Bronchial epithelial cell (primary cell): ENCODE measurements around a stretch of chr7.

DNA sequence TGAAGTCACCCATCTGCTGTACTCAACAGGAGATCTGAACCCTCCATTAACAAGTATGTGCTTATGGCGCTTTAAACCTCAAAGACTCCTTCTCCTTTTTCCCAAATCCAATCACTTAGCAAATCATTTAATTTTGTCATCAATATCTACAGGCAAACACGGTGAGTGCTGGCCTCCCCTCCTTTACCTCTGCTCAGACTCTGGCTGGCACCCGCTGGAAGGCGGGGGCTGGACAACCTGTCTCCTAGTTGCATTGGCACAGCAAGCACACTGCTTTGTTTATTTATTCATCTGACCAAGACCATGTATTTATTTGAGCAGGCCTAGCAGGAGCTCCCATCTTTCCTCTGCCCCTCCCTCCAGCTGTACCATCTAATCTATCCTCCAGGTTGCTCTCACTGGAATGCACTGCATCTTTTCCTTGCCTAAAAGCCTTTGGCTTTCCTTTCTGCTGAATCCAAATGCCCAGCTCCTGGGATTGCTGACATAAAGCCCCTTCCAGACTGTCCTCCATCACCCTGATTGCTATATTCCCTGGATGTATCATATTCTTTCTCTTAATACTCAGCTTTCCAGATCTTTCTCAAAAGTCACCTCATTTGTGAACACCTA lies 9.8 kb downstream of the ELMO1 start:
- RRBS, 2 experiments, result no CpG with 5 or more reads among the region's 4 CpGs

GRCh38 chr7:37915804-37916606 lies 612 bp downstream of the SFRP4 start:
- RRBS, 2 experiments, result 12 to 18% methylated on average over 5 of the region's 56 CpGs

DNA sequence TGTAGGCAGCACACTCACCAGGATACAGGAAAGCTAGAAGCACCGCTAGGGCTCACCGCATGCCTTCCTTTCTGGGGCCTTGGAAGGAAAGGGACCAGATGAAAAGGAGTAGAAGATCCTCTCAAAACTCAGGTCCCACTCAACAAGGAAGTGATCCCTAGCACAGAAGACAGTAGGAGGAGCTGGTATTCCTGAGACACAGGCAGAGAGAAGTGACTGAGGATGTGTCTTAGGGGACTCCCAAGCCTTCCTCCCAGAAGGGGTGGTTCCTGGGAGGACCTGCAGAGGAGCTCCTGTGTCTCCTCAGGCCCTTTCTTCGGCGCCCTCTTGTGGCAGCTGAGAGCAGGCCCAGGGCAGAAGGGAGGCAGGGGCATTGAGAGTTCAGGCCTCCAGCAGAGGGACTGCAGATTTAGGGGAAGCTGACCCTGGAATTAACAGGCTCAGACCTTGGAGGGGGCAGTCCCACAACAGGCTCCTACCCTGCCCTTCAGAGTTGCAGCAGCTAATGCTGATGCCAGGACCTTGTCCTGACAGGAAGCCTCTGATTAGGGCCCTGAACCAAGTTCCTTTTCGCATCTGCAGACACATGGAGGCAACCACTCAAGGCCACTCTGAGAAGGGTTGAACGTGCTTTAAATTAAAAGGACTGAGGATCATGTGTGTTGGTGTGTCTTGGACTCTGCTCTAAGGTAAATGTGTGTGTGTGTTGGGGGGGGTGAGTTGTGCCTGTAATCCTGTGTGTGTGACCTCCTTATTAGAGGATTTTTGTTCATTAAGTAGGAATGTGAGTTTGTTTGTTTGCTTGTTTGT lies 167.6 kb downstream of the STARD3NL start:
- RRBS, 2 experiments, result no CpG with 5 or more reads among the region's 6 CpGs

DNA sequence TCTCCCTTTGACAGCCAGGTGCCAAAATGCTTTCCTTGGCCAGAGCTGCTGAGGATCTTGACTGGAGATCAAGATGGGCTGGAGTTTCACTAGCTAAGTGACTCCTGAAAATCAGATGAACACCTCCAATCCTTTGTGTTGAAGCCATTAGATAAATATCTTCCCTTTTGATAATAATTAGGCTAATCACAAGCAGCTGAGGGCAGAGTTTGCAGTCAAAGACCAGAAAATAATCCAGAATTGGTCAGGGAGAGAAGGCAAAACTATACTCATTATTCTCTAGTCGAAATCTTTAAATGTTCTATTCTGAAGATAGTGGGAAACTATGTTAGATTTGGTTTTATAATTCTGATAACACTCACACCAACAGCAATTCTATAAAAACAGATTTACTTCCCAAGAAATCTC lies 154.2 kb downstream of the AMPH start:
- RRBS, 2 experiments, result no CpG with 5 or more reads among the region's 1 CpG

DNA sequence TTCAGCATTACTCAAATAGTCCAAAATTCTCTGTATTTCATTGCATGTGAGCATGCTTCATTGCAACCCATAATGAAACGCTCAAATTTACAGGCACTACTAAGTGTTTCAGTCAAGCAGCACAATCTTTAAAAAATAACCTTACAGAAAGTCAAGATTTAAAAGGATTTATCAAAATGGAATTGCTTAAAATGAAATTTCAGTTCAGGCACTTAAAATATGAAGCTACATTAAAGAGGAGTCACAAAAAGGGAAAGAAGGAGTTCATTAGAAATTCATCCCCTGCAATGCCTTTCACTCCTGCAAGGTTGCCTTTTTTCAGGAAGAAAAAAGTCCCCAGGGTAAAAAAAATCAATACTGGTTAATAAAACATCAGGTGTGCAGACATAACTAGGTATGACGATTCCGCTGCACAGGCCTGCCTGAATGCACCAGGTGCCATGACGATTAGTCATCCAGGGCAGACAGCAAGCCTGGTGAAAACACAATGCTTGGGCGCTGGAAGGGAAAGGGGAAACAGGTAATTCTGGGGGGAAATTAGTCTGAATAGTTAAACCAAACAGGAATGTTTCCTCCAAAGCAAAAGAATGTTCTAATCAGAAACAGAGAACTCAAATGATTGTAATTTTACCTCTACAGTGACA lies 45.5 kb downstream of the VPS41 start:
- RRBS, 2 experiments, result no CpG with 5 or more reads among the region's 5 CpGs

DNA sequence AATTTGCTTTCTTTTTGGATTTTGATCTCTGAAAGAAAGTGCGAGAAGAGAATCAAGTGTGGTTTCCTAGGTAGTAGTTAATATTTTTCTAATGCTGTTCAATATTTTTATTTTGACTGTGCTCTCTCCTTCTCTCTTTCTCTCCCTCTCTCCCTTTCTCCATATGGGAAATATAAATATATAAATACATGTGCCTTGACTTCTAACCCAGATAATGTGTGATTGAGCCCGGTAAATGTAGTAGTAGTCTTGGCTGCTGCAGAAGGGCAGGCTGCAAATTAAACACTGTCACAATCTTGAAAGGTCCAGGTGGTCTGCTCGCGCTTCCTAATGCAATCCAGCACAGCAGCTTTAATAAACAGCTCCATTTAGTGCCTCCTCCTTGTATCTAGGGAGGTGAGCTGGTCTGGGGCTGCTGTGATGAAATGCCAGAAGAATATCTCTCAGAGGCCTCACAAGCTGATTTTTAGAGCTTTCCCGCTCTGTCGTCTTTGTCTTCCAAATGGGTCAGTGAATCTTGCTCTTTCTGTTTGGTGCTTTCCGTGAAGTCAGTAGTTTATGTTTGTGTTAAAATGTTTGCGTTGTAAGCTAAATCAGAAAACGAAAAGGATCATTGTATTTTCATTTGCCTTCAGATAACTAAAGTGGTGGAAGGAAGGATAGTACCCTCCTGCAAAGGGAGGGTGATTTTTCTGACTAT lies 790 bp downstream of the POU6F2 start:
- RRBS, 2 experiments, result no CpG with 5 or more reads among the region's 9 CpGs

- RRBS, 2 experiments, result no CpG with 5 or more reads among the region's 9 CpGs
Measured at GRCh38 chr7:39073356-39073861, 95.7 kb downstream of the POU6F2 start.

DNA sequence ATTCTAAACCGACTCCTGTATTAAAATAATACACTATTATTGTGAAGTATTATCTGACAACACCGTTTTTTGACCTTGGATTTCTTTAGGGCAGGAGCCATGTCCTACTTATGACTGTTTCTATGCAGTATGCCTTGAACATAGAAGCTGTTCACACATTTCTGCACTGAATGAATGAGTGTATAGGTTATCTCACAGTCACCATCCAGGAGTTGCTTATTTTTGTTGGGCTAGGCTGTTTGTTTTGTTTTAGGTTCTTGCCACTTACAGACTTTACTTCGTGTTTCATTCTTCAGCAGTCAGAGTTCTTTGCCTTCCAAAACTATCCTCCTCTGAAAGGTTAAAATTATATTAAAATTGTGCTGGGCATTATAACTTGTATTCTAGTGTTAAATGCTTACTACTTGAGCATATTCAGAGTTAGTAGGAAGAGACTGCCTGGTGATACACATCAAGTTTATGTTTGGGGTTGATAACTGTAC lies 1.6 kb downstream of the RALA start:
- RRBS, 2 experiments, result no CpG with 5 or more reads among the region's 3 CpGs

DNA sequence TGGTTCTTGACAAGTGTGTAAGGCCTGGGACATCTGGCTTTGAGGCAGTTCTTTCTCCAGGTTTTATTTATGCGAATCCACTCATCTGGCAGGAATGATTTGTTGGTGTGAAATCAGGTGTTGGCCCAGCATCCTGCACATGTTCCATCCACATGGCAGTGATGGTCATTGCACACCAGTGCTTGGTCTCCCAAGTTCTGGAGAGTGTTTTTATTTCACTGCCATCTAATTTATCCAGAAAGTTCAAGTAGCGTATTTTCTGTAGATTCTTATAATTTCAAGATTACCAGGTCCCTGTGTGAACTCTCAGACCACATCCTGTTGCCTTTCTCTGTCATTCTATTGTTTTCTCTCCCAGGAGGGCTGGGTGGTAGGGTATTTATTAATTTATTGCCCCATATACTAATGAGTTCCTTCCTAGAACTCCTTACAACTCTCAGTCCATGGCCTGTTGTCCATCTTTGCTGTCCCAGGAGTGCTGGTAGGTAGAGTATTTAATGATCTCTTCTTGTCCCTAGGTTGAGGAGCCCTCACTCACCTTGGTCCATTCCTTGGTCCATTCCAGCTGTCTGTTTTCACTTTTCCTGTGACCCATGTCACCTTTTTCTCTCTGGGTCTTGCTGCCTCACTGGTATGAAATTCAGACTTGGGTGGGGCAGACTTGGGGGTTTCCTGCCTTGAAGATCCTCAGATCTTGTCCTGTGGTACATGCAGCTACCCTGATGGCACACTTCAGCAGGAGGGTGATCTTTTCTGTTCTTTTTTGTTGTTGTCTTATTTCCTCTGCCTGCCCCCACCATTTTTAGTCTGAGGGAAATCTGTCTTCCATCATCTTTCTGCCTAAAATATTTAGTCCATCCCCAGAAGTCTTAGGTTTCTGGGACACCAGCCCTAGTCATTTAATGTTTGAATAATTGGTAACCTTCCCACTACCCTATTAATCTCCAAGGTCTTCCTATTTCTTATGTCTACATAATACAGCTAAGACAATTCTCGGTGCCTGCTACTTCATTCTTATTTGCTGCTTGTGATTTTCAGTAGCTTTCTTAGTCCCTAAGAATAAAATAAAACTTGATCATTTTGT lies 10.7 kb downstream of the RALA start:
- RRBS, 2 experiments, result no CpG with 5 or more reads among the region's 3 CpGs

DNA sequence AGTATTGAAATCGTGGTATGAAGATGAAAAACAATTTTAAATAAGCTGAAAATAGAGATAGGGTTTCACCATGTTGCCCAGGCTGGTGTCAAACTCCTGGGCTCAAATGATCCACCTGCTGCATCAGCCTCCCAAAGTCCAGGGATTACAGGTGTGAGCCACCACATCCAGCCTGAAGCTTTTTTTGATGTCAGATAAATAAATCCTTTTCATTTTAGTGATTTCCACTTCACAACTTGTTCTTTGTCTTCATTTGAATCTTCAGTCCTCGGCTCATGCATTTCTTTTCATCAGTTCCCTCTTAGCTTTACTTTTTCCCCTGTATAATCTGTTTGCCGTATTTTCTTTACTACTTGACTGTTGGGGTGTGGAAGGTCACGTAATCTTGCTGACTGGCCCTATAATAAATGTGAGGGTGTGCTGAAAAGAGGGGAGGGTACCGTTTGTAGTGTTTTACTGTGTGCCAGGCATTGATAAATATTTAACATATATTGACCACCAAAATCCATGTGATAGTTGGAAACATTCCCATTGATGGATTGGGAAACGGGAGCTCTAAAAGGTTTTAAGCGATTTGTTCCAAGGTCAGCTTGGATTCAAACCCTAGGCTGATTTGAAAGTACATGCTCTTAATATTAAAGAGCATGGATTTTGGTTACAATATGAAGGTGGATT lies 4.8 kb downstream of the CDK13 start:
- RRBS, 2 experiments, result no CpG with 5 or more reads among the region's 7 CpGs

DNA sequence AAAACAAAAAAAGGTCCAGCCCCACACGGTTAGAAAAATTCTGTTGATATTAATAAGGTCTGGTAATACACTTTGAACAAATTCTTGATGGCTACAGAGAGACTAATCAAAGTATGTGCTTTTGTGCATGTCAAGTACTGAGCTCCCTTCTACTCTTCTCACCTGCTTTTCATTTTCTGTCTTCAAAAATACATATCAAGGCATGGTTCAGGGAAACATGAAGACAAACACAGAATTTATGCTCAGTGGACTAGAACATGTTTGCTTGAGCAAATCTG lies 21.8 kb downstream of the CDK13 start:
- RRBS, 2 experiments, result no CpG with 5 or more reads among the region's 1 CpG

DNA sequence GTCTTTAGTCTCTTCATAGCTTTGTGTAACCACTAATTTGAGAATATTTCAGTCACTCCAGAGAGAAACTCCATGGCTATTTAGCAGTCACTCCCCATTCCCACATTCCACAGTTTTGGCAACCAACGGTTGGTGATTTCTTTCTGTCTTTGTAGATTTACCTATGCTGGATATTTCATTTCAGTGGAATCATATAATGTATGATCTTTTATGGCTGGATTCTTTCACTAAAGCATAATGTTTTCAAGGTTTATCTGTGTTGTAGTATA lies 22.3 kb downstream of the CDK13 start:
- RRBS, 2 experiments, result no CpG with 5 or more reads among the region's 1 CpG

DNA sequence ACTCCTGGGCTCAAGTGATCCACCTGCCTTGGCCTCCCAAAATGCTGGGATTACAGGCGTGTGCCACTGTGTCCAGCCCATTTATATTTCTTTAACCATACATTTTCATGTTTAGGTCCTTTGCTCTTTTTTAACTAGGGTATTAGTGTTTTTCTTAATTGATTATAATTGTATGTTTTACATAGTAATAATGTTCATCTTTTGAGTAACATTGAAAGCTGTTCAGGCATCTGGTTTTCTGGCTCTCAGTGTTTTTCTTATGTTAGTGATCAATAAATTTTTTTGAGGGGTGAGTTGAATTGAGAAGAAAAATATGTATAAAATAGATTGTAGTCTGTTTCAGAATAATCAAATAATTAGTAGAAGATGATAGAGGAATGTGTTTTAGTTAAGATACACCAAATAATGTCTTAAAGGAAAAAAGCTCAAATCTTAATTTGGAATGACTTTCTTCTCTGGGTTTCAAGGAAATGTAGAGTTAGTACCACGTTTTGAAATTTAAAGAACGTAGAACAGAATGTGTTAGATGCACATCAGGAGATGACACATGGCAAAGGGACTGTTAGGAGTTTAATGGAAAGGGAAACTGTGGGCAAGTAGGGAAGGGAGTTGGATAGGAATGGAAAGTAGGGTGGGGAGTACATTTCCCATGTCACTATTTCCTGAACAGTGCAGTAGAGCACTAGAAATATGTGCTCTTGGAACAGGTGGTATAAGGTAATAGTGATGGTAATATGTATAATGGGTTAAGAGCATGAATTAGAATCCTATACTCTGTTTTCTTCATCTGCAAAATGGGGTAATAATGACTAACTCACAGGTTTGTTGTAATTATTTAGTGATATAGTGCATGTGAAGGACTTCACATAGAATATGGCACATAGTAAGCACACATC lies 64.9 kb downstream of the CDK13 start:
- RRBS, 2 experiments, result no CpG with 5 or more reads among the region's 3 CpGs

DNA sequence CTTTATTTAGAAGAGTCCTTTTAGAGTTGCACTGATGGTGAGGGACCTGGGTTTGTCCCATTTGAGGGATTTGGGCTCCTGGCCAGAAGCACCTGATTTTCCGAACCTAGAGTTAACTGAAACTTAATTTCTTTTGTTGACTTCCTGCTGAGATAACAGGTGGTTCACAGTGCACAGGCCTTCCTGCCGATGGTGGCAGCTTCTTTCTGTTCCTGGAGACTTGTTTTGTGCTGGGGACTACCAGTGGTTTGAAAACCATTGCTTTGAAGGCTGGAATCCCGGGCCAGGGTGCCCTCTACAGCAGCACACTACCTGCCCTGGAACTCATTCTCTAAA lies 99.3 kb downstream of the SUGCT start:
- RRBS, 2 experiments, result no CpG with 5 or more reads among the region's 3 CpGs

DNA sequence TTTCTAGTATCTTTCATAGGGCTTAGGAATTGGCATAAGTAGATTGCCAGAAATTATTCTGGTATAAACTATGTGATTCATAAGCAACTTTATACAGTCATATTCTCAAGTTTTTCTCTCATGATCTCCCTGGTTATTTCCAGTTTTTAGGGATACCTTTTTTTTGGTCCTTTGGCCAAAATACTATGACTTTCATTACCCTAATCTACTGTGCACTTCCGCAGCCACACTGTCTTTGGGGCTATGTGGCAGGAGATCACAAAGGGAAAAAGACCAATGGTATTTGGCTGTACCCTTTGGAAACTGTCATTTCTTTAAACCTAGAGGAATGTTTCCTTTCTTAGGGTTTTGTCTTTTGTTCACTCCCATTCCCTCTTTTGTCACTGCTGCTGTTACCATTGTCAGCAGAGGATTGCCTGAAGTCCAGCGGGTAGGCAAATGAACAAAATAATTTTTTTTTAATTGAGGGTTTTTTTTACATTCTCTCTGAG lies 374.4 kb downstream of the SUGCT start:
- RRBS, 2 experiments, result no CpG with 5 or more reads among the region's 2 CpGs

- RRBS, 2 experiments, result no CpG with 5 or more reads among the region's 4 CpGs
Measured at GRCh38 chr7:40815423-40815935, 680.7 kb downstream of the SUGCT start.

- RRBS, 2 experiments, result no CpG with 5 or more reads among the region's 4 CpGs
Measured at GRCh38 chr7:41449575-41450048, 253.3 kb downstream of the INHBA start.

- RRBS, 2 experiments, result no CpG with 5 or more reads among the region's 3 CpGs
Measured at GRCh38 chr7:41466542-41467109, 236.3 kb downstream of the INHBA start.

DNA sequence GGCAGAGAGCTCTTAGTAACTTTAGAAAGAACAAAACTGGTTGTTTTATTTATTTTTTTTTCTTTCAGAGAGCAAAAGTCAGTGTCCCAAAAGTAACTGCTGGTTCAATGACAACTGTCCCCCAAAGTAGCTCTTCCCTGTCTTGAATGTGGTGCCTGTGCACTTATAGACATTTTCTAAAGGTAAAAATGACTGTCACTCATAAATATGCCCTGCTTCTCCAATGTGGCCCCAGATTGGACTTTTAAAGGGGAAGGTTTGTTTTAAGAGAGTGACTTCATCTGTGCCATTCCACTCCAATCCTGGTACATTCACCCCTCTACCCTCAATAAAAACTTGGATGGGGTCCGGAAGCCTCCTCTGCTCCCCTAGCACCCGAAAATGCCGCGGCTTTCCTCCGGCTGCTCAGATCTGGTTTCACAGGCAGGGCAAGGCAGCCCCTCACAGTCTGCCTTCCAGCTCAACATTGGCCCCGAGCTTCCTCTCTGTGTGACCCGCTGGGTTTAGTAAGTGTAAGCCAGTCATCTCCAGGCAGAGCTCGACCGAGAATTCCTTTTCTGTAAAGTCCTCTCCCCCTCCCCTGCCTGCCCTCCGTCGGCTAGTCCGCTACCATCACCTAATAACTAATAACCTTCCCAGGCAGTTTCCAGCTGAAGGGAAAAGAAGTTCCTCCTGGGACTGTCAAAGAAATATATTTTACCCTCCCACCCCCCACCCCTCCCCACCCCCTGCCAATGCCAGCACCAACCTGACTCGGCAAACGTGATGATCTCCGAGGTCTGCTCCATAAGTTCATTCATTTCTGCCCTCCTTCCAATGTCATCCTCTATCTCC lies 3.4 kb downstream of the INHBA start:
- RRBS, 2 experiments, result 2% methylated on average over 5 of the region's 15 CpGs